ENCODE measurements around the gene ABHD17C.

GRCh38 chr15:80694764-80695491 is at the start of gene ABHD17C:
TSS of gene ABHD17C (plus strand) at chr15:80695310.
- PRO-cap, 2 experiments = peak in 2 of 2 experiments; most common plus-strand start chr15:80695055 (in 1); most common minus-strand start chr15:80695065 (in 1)

GRCh38 chr15:80697329-80698032 is 2.4 kb downstream of the ABHD17C start:
- PRO-cap, 2 experiments = no peak in any of the 2 experiments

DNA sequence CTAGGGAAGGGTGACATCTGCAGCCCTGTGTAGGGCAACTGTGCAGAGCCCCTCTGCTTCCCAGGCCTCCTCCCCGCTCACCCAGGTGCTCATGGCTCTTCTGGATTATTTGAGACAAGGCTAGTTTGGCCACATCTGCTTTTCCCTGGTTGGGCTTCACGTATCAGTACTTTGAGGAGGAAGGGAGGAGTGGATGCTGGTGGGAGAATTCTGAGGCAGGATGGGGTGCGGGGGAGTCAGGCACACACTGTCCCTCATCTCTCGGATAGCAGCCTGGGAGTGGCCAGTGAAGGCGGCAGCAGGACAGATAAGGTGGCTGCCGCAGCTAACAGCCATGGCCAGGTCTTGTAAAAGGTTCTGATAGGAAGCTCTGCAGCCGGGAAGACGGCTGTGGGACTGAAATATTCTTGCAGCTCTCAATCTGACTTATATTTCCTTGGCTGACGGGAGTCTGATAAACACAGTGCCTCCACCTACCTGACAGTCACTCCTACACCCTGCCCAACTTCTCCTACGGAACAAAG is 87.3 kb downstream of the MESD start:
- PRO-cap, 2 experiments = no peak in any of the 2 experiments

DNA sequence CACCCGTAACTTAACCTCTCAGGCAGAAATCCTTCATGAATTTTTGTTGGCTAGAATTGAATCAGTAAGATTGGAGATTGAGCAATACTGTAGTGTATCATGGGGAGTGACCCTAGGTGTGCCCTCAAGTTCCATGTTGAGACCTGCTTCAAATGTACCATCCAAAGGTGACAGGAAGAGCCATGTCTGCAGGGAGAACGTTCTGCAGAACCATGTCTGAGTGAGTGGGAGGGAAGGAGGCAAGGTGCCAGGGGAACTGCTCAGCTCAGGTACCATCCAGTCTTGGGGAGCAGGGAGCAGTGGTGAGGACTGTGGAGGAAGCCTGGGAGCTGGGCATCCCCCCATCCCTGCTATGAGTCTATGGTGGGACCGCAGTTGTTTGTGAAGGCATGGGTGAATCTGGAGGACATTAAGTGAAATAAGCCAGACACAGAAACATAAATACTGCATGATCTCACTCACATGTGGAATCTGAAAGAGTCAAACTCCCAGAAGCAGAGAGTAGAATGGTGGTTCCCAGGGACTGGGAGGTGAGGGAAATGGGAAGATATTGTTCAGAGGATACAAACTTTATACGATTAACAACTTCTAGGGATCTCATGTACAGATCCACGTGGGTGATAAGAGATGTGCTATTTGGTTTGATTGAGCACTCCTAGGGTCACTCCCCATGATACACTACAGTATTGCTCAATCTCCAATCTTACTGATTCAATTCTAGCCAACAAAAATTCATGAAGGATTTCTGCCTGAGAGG is 23.3 kb downstream of the CFAP161 start:
- PRO-cap, 2 experiments = no peak in any of the 2 experiments

- PRO-cap, 2 experiments = no peak in any of the 2 experiments
Observed at GRCh38 chr15:81183104-81183529, 13.6 kb upstream of the IL16 start.

DNA sequence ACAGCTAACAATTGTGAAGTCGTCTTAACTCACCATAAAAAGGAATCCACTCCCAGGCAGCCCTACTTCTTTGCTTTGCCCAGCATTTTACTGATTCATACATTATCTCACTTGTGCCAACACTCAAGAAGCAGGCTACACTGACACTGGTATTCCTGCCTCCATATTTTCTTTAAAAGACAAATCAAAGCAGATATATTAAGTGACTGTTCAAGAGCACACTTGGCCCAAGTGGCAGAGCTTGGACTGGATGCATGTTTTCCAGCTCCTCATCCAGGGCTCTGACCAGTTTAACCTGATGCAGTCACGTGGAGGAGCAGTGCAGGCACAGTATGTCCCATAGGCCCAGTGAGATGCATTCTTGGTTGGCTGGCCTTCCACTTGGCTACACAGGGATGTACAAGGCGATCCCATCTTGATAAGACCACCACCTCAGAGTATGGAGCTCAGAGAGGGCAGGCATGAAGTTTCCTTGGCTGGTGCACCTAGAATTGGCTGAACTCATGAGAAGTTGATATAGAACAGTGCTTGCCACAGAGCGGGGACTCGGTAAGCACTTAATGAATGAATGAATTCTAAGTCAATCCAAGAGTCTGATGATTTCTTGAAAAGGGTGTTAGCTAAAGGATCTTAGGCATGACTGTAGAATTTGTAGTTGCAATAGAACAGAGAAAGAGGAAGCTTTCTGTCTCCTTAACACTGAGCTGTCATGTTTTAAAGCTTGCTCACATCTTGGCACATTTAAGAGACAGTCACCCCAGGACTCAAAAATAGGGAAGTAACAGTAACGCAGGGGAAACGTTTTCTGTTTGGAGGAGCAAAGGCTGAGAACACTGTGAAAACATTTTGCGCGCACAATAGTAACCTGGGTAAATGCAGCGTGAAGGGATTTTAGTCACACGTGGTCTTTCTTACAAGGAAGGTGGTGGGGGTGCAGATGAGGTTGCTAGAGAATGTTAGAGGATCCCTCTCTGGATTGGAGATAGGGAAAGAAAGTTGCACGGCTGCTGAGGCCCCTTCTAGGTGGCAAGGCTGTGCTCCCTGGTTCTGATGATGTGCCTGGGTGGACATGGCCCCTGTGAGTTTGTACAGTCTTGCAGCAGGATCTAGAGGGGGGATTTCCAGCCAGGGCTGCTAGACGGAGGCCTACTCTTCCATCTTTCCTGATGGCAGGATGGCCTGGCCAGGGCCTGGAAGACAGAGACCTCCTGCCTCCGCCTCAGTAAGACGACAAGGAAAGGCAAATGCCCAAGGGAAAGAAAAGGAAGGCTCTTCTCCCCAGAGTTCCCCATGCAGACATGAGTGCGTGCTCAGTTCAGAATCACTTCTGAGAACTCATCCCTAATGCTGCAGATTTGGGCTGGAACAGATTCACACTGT is 12.2 kb downstream of the STARD5 start:
- PRO-cap, 2 experiments = no peak in any of the 2 experiments

GRCh38 chr15:82285154-82285404 is 22.5 kb downstream of the SAXO2 start:
- PRO-cap, 2 experiments = no peak in any of the 2 experiments

GRCh38 chr15:82400455-82400744 is 29.2 kb upstream of the GOLGA6L9 start:
- PRO-cap, 2 experiments = no peak in any of the 2 experiments

DNA sequence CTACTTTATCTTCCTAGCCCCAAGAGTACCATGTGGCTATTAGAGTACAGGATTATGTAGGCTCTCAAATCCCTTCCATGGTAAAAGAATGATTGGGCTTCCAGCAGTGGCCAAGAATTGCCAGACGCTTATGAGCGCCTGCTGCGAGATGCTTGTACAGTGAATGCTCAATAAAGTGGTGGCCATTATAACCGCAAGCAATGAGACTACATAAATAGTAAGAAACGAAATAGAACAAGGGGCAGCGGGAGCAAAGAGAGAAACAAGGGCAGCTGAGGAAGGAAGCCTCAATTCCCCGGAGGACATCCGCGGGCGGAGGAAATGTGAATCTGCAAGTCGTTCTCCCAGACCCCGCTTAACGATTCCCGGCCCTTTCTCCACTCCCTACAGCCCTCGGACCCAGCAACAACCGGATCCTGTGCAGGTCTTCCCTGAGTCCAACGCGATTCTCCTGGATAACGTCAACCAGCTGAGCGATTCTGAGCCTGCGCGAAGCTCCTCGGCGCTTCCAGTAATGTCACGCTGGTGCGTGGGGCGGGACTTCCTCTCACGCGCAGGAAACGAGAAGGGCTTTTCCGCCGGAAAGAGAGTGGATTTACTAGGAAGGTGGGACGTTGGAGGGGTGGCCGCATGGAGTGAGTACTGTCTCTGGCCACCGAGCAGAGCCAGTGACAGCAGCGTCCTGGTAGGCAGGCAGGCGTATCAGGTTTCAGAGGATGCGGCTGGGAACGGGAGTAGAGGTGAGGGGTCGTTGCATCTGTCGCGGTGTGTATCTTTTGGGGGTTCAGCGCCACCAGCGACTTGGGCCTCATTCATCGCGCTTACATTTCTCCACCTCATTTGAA is 40.5 kb upstream of the AP3B2 start:
- PRO-cap, 2 experiments = peak in 2 of 2 experiments; most common plus-strand start position 601 of the sequence (in 2); most common minus-strand start position 453 of the sequence (in 2)

DNA sequence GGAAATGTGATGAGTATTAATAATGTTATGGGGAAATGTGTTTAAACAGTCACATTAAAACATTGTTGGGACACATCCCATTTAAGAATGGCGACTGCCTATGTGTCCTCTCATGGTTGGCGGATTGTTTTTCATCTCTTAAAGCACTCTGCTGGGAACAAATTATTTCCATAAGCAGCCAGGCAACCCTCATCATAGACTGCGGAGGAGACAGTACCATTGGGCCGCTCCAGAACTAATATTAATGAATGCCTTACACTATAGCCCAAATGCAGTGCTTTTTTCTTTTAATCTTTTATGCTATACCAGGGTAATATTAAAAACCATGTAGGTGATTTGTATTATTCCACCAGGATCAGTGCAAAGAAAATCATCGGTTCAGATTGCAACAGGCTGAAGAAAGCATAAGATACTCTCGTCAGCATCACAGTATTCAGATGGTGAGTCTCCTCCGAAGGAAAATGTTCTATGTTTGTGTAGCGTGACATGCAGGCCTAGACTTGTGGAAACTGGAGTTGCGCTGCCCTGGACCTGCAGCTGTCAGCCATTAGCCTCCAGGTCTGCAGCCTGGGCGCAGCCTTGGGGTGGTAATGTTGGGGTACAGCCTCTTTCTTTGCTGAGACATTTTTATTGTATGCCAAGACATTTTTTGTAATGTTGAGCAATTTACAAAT is 16.8 kb downstream of the WHAMM start:
- PRO-cap, 2 experiments = no peak in any of the 2 experiments

- PRO-cap, 2 experiments = no peak in any of the 2 experiments
Observed at GRCh38 chr15:83064660-83065232, 2.3 kb downstream of the BTBD1 start.

DNA sequence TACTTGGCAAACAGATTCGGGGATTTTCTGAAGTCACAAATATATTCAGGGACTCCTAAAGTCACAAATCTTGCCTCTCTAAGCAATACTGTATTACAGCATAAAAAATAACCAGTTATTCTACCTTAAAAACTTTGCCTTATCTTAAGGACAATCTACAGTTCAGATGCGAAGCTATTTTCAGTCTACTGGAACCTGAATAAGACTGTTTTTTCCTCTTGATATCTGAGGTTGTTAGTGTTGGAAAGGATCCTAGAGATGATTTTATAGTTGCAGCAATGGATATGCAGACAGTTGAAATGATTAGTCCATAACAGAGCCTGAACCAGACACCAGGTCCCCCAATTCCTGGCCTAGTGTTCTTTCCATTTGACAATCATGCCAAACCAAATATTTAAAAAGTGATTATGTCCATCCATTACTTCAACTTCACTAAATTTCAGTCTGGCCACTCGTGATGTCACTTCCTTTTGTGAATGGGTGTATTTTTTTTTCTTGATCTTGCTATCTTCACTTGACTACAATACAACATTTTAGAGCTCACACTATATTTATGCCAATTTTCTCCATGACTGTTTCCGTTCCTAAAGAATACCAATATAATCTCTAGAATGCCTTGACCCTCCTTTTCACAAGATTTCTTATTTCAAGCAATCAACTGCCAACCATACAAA is 1.7 kb downstream of the HDGFL3 start:
- PRO-cap, 2 experiments = no peak in any of the 2 experiments

DNA sequence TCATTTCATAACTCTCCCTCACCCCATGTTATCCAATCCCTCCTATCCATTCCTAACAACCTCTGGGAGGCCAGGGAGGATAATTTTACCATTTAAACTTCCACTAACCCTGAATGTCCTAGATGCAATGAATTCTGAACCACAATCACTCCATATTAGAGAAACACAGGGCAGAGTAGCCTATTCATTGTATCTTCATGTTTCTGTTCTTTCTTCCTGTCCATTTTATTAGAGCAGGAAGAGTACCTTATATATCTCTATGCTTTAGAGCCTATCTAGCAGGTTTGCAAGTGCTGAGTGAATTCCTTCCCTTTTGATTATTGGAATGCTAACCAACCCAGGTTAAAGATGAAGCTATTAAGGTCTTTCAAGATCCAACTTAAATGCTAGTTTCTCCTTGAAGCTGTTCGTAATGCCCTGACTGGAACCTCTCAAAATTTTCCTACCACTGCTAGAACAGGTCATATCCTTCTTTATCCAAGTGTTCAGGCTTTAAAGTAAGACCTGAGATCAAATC is 2.4 kb downstream of the SEC11A start:
- PRO-cap, 2 experiments = no peak in any of the 2 experiments

- PRO-cap, 2 experiments = no peak in any of the 2 experiments
Observed at GRCh38 chr15:84740941-84741519, 7.4 kb upstream of the ZNF592 start.

GRCh38 chr15:84749155-84749954 is 963 bp downstream of the ZNF592 start:
- PRO-cap, 2 experiments = no peak in any of the 2 experiments

DNA sequence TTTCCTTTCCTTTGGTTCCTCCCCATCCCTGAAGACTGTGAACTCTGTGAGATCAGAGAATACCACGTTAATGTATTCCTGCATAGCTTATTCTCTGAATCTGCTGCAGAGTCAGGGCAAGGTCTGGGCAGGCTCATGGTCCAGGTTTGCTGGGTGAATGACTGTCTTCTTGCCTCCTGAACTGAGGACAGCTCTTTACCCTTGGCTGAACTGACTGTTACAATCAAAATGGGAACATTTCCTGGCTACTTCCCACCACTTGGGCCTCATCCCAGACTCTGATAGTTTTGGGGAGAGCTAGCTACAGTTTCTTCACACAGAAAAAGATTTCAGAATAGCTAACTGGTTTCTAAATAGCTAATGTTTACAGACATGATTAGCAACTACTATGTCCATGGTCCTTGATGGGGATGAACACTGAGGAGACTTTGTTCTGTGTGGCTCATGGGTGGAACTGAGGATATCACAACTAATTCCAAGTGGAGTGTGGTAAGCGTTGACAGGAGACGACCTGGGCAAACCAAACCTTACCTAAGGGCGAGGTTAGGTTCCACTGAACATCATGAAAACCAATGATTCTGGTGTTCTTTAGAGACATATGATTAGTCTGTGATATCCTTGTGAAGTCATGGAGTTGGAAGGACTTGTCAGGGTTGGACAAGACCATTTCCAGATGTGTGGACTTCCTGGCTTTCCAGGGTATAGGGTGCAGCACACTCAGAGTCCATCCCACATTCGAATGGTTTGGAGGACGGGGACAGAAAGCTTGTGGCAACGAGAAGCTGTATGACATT is 7.2 kb downstream of the ALPK3 start:
- PRO-cap, 2 experiments = no peak in any of the 2 experiments

DNA sequence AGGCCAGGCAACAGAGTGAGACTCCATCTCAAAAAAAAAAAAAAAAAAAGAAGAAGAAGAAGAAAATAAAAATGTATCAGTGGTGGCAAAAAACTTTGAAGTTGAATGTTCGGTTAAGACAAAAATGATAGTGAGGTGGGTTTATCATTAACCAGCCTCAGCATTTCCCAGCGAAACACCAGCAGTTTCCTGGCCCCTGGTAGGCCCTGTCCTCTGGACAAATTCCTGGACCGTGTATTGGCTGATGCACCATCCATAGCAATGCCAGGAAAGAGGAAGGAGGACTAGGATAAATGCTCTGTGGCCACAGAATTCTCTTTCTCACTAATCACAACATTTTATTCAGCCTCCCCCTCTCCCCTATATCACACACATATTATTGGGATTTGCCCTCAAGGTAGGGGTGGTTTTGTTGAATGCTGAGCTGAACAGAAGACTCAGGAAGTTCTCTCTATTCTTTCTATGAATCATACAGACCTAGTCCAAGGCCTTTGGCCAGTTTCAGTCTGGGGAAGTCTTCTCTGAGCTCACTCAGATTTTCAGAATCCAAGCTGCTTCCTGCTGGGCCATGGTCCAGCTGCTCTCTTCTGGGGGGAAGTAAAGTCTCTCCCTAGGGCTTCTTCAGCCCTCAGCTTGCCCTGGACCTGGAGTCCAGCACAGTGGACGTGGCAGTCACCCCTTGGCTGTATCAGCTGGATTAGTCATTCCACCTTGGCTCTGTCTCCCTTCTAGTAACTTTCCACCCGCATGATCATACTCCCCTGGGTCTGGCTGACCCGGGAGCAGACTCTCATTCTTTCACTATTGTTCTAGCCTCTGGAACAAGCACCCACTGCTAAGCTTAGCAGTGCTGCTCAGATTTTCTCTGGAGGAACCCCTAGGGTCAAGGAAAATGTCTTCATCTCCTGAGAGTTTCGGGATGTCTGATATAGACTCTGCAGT is 27.6 kb downstream of the SLC28A1 start:
- PRO-cap, 2 experiments = peak in 2 of 2 experiments; most common plus-strand start position 801 of the sequence (in 2); most common minus-strand start position 646 of the sequence (in 1)

DNA sequence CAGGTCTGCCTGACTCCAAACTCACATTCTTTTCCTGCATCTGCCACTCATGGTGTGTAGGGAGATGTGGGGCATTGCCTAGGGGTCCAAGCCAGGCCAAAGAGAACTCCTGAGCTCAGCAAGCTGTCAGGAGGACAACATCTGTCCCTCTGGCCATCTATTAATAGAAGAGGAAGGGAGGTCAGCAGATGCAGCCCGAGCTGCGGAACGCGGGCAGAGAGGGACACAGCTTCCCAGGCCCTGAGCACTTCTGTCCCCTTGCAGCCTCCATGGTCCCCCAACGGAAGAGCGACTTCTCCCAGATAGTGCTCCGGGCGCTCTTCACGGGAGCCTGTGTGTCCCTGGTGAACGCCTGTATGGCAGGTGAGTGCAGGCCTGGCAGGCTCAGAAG is 37.4 kb upstream of the PDE8A start:
- PRO-cap, 2 experiments = peak in 2 of 2 experiments; most common plus-strand start position 187 of the sequence (in 2)

DNA sequence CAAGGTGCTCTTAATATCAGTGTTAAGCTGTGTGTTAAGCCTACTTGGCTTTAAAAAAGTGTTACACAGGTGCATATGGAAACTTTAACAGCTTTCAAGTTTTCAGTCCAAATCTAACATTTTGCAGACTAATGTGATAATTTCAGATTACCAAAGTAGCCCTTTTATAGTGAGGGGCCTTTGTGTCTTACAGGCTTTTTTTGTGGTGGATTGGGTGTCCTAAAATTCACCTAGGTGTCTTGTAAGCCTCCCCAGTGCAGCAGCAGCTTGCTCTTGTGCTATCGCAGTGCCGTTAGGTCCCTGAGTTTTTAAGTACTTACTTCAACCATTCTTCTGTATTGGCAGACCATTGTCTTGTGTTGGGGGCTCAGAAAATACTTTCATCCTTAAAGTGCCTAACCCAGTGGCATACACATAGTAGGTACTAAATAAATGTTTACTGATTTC is 2.0 kb downstream of the PDE8A start:
- PRO-cap, 2 experiments = no peak in any of the 2 experiments

GRCh38 chr15:85007426-85008065 is 25.9 kb downstream of the PDE8A start:
- PRO-cap, 2 experiments = no peak in any of the 2 experiments

All from right ventricle myocardium (tissue), 1 donor.